ENCODE measurements around a stretch of chr5.

GRCh38 chr5:36878695-36879231 is 2.2 kb downstream of the NIPBL start:
- PRO-cap = no peak

DNA sequence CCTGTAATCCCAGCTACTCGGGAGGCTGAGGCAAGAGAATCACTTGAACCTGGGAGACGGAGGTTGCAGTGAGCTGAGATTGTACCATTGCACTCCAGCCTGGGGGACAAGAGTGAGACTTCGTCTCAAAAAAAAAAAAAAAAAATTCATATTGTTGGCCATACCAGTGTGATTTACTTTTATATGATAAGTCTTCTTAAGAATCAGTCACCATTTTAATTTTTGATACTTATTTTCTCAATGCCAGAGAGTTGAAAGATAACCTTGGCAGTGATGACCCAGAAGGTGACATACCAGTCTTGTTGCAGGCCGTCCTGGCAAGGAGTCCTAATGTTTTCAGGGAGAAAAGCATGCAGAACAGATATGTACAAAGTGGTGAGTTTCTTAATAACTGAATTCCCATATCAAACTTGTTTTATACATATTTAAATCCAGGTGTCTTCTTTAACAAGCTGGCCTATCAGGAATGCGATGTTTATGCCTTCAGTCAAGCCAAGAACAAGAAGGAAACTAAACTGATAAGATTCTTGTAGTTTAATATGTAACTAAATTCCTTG is 81.4 kb downstream of the NIPBL start:
- PRO-cap = no peak

GRCh38 chr5:36975622-36976543 is 99.3 kb downstream of the NIPBL start:
- PRO-cap = no peak

DNA sequence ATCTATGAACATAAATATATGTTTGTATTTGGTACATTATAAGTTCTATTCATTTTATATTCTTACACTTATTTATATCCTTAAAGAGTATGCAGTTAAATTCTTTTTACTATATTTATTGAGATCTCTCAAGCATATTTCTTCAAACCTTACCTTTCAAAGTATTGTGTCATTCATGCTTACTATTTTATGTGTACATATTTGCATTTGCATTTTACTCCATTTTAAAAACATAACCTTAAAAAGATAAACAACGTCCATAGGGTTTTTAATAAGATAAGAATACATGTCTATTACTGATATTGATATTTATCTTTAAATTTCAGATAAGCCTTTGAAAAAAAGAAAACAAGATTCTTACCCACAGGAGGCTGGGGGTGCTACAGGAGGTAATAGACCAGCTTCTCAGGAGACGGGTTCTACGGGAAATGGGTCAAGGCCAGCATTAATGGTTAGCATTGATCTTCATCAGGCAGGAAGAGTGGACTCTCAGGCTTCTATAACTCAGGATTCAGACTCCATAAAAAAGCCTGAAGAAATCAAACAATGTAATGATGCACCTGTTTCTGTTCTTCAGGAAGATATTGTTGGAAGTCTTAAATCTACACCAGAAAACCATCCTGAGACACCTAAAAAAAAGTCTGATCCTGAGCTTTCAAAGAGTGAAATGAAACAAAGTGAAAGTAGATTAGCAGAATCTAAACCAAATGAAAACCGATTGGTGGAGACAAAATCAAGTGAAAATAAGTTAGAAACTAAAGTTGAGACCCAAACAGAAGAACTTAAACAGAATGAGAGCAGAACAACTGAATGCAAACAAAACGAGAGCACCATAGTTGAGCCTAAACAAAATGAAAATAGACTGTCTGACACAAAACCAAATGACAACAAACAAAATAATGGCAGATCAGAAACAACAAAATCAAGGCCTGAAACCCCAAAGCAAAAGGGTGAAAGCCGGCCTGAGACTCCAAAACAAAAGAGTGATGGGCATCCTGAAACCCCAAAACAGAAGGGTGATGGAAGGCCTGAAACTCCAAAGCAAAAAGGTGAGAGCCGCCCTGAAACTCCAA is 108.1 kb downstream of the NIPBL start:
- PRO-cap = no peak

DNA sequence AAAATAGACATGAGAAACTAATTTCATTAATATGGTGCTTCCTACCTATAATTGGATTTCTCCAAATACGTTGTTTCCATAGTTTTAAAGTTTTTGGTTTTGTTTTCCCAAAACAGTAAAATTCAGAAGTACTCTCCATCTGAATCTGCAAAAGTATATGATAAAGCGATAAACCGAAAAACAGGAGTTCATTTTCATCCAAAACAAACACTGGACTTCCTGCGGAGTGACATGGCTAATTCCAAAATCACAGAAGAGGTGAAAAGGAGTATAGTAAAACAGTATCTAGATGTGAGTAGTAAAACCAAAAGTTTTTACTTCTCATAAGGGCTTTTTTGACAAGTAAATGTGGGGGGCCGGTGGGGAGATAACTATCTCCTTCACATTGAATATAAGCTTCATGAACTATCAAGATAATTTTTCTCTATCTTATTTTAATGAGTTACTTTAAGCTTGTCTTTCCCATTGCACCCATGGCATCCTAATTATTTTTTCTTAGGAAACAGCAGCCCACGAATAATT is 184.2 kb downstream of the NIPBL start:
- PRO-cap = no peak

DNA sequence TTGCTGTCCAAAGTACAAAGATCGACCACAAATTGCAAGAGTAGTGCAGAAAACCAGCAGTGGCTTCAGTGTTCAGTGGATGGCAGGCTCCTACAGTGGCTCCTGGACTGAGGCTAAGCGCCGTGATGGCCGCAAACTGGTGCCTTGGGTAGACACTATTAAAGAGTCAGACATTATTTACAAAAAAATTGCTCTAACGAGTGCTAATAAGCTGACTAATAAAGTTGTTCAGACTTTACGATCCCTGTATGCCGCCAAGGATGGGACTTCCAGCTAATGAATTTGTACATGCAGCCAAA is 184.6 kb downstream of the CPLANE1 start:
- PRO-cap = no peak

- PRO-cap = no peak
Observed at GRCh38 chr5:37689819-37690515, 149.9 kb downstream of the GDNF start.

DNA sequence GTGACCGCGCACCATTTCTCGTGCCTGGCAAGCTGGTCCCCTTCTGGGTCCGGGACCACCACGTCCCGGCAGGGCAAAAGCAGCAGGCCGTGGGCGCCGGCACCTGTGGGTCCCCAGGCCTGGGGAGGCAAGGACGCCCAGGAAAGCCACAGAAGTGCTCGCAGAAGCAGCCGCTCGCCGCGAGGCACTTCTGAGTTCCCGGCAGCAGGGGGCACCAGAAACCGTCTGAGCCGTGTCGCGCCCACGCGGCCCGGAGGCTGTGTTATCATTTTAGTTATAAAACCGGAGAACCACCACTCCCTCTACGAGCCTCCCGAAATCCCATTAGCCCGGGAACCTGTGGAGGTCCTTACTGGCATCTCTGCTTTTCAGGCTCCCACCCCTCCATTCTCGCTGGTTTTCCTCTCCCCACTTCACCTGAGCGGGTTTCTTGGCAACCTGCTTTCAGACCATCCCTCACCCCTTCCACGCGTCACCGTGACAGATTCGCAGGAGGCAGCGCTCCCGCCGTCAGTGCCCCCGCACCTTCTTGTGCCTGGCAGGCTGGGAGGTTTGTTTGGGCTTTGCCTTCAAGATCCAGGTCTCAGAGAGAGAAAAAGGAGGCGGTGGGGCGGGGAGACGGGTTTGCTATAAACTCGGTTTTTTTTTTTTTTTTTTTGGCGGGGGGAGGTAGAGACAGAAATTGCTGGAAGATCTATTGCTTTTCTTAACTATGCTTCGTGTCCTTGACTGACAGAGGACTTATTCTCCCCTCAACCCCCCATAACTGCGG is 2.3 kb downstream of the GDNF start:
- PRO-cap = no peak

DNA sequence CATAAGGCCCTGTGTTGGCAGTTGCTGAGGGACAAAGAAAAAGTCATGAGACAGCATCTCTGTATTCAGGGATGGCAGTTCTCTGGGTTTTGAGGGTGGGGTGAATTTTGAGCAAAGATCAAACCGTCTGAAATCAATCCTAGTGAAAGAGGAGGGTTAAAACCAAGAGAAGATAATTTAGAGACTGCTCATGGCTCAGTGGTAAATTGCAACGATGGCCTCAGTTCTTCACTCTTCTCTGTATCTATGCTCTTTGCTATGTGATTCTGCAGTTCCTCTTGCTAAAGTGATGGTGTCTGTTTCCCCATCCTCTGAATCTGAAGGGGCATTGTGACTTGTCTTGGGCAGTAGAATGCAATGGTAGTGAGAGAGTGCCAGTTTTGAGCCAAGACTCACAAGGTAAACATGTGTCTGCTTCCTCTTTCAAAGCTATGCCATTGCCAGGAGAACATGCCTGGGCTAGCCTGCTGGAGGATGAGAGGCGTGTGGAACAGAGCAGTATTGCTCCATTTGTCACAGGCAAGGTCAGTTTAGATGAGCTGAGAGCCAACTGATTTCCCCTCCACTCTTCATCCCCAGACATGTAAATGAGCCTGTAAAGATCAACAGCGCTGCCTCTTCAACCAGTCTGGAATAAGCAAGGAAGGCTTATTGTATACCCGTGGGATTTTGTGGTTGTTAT is 7.9 kb upstream of the GDNF start:
- PRO-cap = no peak

- PRO-cap = no peak
Observed at GRCh38 chr5:38542462-38543193, 13.8 kb downstream of the LIFR start.

- PRO-cap = no peak
Observed at GRCh38 chr5:38622579-38622950, 66.1 kb upstream of the LIFR start.

DNA sequence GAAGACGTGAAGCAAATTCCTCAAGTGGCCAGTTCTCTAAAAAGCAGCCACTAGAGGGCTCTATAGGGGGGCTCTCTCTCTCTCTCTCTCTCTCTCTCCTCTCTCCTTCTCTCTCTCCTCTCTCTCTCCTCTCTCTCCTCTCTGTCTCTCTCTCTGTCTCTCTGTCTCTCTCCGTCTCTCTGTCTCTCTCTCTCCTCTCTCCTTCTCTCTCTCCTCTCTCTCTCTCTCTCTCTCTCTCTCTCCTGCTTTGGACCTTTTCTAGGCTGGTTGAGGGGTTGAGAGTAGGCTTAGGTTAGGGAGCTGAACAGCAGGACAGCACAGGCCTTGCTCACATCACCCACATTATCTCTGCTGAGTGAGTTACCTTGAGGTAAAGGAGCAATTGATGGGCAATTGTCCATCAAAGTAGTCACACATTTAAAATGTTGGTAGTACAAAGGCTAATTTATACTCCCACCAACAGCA is 13.8 kb upstream of the OSMR start:
- PRO-cap = no peak

DNA sequence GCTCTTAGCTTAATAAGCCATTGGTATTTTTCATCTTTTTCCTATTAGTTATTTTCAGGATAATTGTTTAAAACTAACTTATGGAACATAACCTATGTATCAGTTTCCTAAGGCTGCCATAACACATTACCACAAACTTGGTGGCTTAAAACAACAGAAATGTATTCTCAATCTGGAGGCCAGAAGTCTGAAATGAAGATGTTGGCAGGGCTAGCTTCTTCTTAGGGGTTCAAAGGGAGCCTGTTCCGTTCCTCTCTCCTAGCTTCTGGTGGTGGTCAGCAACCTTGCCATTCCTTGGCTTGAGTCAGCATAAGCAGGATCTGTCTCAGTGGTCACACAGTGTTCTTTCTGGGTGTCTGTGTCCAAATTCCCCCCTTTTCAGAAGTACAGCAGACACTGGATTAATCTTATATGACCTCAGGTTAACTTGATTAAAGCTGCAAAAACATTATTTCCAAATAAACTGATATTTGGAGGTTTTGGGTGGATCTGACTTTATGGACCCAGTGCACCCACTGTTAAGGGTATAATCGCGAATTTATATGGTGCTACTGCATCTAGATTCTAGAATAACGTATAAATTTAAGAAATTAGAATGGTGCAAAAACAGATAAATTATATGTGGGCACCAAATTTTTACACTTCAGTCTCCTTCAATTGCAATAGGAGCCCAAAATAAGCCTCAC is 2.1 kb upstream of the OSMR start:
- PRO-cap = no peak

- PRO-cap = no peak
Observed at GRCh38 chr5:38940232-38941377, 94.8 kb downstream of the OSMR start.

DNA sequence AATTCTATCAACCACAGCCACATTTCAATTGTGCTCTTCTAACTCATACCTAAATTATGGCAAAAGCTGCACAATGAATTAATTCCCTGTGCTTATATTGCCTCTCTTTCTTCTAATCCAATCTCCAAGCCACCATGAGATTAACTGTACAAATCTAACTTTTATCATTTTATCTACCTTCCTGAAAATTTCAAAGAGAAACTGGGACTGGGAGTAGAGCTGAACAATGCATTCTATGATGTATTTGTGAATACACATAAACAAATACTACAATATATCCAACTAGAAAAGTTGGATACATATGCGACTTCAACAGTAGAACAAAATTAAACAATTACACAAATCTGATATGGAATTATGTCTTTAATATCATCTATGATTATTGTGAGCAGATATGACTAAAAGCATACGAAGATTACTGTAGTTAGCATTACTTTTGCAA is 42.7 kb downstream of the RICTOR start:
- PRO-cap = no peak

DNA sequence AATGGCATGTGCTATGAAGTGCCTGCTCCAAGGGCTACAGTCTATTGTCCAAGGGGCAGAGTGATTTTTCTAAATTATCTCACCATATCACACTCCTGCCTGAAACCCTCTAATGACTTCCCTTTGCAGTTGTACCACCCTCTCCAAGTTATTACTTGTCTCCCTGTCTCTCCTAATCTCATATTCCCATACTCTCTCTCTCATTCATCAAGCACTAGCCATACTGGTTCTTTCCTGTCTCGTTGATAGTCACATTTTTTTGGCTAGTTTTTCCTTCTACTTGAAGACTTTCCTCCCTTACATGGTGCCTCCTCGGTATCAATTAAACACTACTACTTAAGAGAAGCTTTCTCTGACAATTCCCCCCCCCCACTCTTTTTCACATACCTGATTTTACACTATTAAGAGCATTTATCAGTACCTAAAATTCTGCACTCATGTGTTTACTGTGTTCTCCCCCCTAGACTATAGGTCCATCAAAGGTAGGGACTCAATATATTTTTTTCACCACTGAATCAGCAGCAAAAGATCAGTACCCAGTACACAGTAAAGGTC is 19.1 kb downstream of the RICTOR start:
- PRO-cap = no peak

GRCh38 chr5:39076838-39077710 is 2.9 kb upstream of the RICTOR start:
- PRO-cap = no peak

- PRO-cap = no peak
Observed at GRCh38 chr5:39164839-39165486, 54.4 kb downstream of the FYB1 start.

DNA sequence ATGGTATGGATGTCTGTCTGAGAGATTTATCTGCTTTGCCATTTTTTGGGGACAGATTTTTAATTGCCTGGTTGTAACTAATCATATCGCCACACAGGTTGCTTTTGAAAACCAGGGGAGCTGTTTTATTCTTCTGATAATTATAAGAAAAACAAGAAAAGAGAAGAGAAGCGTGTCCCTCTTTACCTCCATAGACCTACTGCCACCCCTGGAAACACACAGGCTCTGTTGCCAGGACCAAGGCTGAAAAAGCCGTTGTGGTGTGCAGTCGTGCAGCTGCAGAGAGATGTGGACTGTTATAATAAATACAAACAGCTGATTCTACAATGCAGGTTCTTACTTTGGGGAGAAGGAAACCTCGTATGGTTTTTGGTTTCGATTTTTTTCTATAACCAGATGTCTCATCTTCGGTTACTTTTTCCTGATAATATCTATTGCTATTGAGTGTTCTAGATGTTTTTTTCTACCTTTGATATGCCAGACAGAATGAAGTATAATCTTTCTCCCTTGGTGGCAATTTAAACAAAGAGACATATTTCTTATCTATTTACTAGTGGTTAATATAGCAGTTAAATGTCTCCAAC is 28.2 kb downstream of the FYB1 start:
- PRO-cap = no peak

- PRO-cap = bidirectional peak, plus-strand start at chr5:39197856, minus-strand start at chr5:39197676
Observed at GRCh38 chr5:39197407-39197975, 21.9 kb downstream of the FYB1 start.

Measured in vermiform appendix (tissue), 1 donor.